M059J (cell line): ENCODE measurements around a stretch of chr5.

DNA sequence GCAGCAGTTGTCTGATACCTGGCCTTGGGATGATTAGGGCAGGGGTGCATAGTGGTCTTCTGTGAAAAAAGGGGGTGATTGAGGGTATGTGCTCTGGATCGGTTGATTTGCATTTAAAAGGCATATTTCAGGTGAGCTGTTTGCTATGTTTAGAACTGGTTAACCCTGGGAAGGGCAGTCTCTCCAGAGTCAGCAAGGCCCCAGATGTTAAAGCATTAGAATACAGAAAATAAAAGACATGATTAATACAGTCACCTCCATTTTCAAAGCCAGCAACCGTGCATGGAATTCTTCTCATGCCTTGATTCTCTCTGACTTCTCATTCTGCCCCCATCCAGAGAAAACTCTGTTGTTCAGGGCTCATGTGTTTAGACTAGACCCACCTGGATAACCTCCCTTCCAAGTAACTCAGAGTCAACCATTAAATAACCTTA, 176.1 kb downstream of the TENT4A start:
- RAMPAGE, long total RNA: no peak

DNA sequence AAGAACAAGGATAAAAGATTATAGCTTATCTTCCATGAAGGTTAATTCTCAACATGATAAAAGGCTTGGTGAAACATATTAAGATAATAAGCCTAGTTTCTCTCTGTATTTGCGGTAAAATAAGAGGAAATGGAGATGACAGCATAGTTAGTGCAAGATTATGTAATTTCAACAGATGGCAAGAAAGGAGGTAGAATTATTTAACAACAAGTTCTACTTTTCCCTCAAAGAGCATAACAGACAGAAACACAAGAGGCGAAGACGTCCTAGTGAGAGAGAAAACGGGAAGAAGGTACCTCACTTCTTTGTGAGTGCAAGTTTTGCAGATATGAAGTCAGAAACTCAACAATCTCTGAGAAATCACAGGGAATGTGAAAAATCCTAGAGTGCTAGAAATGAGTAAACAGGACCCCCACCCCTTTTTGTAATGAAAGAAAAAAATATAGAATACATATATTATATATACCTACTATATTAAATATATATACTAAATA, 144.8 kb upstream of the ADCY2 start:
- RAMPAGE, long total RNA: no peak

DNA sequence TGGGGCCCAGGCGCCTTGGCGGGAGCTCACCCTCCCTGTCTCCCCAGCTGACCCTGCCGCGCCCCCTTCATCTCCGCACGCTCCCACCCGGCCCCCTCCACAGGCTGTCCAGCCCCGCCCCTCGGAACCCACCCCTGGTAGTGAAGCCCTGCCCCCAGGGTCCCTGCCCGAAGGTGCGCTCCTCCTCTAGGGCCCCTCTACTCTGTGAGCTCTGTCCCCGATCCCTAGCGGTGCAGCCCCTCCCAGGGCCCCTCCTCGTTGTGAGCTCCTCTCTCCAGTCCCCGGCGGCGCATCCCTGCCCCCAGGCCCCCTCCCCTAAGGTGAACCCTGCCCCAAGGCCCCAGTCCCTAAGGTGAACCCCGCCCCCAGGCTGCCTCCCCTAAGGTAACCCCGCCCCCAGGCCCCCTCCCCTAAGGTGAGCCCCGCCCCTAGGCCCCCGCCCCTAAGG, 706 bp downstream of the CFAP90 start:
- RAMPAGE, long total RNA: no peak

GRCh38 chr5:8457862-8458516, 589.0 kb downstream of the MTRR start:
- RAMPAGE, long total RNA: no peak

DNA sequence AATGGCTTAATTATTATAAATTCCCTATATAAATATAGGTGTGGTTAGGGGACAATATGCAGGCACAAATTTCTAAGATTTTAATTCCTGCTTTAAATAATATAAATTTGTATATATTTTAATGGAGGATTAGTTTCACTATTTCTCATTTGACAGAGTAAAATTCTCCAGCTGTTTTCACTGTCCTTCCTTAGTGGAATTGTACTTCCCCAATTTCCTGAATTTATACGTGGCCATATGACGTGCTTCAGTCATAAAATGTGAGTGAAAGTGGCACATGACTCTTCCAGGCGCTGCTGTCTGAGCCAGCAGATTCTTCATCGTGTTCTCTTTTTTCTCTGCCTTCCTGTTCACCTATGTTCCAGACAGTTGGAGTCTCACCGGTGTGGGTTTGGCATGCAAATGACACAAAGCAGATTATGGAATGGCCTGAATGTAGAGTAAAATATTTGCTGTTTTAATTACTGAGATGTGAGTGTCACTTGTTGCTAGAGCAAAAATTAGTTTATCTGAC, 684.1 kb downstream of the SEMA5A start:
- RAMPAGE, long total RNA: no peak

DNA sequence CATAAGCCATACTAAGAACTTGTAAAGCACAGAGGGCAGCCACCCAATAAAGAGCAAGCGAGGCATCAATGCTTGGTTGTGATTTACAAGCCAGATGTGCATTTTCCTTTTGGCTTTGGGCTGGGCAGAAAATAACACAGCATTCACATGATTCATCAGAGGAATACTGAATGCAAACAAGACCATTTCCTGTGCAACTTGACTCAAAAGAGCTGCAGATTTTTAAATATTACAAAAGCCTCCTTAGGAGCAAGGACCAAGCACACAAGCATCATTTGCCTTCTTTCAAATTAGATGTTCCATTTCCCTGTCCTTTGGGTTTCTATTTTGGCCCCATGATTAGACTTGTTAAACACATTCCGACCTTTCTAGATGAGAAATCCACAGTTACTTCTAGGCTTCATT, 207.9 kb downstream of the SEMA5A start:
- RAMPAGE, long total RNA: no peak

- RAMPAGE, long total RNA: no peak
These were observed 1.2 kb downstream of the SEMA5A start for GRCh38 chr5:9544241-9545550.

- RAMPAGE, long total RNA: no peak
These were observed 1.1 kb downstream of the CMBL start for GRCh38 chr5:10306361-10307271.

DNA sequence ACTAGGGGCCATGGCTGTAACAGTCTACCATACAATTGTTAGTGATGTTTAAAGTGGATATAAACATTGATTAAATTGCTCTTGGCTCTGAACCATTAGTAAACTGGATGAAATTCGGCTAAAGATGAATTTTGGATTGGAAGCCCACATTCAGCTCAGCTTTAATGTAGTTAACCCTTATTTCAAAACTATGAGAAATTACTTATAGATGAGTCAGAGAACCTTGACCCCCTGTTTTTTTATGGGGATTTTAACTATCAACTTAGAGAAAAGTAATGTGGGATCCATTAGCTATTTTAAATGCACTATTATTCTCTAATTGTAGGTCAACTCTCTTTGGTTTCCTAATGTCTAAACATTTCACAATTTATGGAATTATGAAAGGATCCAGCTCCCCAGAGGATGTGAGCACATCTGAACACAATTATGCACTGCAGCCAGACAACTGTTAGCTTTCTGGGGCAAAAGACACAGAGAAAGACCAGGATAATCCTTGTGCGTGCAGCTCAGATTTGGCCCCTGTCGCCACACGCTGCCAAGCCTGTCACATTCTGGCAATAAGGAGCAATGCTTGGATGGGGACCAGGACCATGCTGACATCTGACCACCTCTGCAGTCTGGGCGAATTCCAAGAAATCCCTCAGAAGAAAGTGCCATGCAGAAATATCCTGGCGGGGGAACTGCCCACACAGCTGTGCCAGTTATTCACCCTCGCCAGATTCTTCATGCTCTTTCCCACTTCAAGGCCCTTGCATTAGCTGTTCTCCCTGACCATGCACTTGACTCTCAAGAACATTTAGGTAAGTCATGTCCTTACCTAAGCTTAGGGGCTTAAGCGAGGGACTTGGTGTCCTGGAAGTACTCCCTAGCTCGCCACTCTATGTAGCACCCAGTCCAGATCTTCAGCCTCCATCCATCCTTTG, 22.2 kb upstream of the CMBL start:
- RAMPAGE, long total RNA: no peak

- RAMPAGE, long total RNA: no peak
These were observed 17.7 kb upstream of the MARCHF6 start for GRCh38 chr5:10335651-10336286.

DNA sequence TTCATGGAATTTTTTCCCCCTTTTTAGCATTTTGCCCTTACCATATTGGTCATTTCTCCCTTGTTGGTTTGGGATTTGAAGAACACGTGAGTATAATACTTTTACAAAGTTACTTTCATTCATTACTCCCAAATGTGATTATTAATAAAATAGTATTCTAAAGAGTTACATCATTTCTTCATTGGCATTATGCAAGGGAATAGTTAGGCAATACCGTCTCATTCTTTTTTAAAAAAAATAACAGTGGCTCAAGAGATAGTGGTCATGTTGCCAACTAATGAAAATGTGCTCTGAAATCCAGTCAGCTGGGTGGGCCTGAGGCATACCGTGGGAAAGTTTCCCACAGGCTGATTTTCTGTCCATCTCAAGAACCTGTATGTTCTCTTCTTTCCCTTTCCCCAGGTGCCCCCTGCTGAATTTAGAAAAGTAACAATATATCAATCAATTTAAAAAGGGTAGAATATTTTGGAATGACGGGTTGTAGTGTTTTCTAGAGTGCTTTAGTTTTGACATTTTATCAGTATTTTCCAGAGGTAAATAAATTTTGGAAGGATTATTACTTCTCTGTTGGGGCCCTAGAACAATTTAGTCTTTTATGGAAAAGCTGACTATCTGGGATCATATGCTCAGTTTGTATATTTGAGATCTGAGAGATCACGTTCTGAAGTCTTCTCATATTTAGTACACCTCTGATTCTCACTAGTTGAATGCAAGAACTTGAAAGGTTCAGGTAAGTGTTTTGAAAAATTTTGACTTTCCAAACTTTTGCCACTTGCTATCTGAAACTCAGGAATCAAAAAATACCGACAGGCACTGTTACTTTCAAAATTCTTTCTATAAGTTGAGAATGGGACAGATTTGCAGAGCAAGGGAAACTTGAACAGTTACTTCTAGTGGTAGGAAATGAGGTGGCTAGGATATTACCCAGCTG, 40.7 kb upstream of the ROPN1L start:
- RAMPAGE, long total RNA: no peak

- RAMPAGE, long total RNA: no peak
These were observed 16.2 kb downstream of the ROPN1L start for GRCh38 chr5:10457814-10458282.

GRCh38 chr5:10552737-10553076, 11.2 kb upstream of the ANKRD33B start:
- RAMPAGE, long total RNA: no peak

- RAMPAGE, long total RNA: no peak
These were observed 468 bp downstream of the ANKRD33B start for GRCh38 chr5:10564471-10564604.

- RAMPAGE, long total RNA: no peak
These were observed 1.9 kb downstream of the ANKRD33B start for GRCh38 chr5:10565657-10566328.

DNA sequence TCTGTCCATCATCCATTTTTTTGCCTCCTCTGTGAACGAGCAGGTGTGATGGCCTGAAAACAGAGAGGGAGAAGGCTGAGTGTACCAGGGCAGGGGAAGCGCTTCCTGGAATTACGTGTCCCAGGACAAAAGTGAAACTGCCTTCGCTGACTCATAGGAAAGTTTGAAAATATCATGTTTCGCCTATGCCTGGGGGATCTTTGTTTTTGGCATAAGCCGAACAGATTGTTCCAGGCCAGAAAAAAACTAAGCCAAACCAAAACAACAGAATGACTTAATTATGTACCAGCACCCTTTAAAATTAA, 31.9 kb downstream of the ANKRD33B start:
- RAMPAGE, long total RNA: no peak

DNA sequence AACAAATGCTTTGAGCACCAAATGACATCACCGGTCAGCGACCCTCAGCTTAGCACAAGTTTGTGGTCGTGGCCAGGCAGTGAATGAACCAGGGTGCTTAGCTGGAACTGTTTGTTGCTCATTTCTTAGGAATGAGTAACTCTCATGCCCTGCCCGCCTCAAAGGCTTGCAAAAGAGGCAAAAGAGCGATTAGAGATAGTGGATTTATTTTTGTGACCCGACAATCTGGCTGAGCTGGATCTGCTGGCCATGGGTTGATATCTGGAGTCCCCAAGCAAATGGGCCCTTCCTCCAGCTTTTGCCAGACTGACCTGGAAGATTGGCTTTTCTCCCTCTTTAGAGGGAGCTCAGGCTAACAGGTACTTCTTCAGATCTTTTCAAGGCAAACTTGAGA, 58.8 kb downstream of the DAP start:
- RAMPAGE, long total RNA: no peak

- RAMPAGE, long total RNA: no peak
These were observed 26.9 kb downstream of the DAP start for GRCh38 chr5:10734080-10734545.

- RAMPAGE, long total RNA: no peak
These were observed 2.1 kb downstream of the DAP start for GRCh38 chr5:10758860-10759390.

GRCh38 chr5:10762261-10762948, 1.4 kb upstream of the DAP start:
- RAMPAGE, long total RNA: no peak